Hematopoietic multipotent progenitor cell (in vitro differentiated cells): ENCODE measurements around the gene ATMIN.

- CAGE, long polyA plus RNA, result no peak
Measured at GRCh38 chr16:80552282-80552592, 11.4 kb downstream of the DYNLRB2 start.

- CAGE, long polyA plus RNA, result no peak
Measured at GRCh38 chr16:80932752-80933398, 73.8 kb downstream of the CMC2 start.

DNA sequence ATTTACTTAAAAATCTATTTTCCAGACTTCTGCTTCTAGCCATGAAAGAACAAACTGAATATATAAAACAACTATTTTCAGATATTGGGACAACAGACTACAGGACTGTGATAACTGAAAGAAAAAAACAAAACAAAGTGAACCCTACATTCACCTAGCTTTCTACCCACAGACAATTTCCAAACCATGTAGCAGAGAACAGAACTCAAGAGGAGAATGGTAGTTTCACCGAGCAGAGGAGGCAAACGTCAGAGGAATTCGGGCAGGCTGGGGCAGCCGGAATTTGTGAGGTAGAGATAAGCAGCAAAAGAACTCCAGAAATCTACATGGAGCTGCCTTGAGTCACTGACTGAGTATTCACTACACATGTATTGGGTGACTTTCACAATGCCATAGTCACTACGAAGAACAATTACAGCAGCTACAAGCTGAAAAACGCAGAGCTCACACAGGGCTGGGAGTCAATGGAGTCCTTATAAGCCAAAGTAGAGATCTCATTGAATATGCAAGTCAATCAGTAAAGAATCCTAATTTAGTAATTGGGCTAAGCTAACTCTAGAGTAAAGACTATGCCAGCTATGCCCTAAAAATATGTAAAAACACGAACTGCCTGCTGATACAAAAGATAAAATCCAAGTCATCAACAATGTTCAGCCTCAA is 13.4 kb downstream of the CMC2 start:
- CAGE, long polyA plus RNA, result no peak

DNA sequence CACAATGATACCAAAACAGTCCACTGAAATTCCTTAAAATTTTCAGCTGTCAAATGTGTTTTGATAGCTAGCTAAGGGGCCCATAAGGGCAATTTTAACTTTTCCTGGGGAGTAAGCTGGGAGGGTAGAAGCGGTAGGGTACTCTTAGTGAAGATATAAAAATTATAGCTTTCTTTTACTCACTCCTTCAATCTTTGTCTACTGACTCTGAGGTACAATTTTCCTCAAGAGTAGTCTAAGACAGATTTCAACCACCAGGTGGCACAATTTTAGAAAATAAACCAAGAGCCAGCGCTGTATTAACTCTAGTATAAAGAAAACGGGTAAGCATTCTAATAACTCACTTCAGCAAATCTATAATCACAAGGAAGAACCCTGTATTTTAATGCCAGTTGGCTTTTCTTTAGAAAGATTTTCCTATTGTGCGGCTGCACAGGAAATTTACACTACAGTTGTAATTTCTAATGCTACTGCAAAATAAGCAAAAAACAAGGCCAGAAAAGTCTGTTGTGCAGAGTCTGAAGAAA is 2.1 kb downstream of the CMC2 start:
- CAGE, long polyA plus RNA, result no peak

- CAGE, long polyA plus RNA, result no peak
Measured at GRCh38 chr16:81035311-81036019, at the start of gene ATMIN. TSS of gene ATMIN (plus strand) at chr16:81035842.

- CAGE, long polyA plus RNA, result no peak
Measured at GRCh38 chr16:81237242-81237671, 1.2 kb upstream of the BCO1 start.

DNA sequence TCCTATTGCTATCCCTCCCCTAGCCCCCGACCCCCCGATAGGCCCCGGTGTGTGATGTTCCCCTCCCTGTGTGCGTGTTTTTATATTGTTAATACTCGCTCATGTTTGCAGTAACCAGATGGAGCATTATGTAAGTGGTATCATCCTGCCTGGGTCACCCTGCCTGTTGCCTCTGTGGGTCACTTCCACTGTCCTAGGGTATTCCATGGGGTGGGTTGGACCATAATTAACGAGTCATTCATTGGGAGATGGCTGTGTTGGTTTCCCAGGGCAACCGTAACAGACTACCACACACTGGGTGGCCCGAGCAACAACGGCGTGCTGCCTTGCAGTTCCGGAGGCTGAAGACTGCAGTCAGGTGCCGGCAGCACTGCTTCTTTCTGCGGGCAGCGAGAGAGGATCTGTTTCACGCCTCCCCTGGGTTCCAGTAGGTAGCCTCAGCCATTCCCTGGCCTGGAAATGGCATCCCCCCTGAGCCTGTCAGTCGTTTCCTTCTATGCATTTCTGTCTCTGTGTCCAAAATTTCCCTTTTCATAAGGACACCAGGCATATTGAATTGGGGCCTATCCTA is 28.9 kb upstream of the CMIP start:
- CAGE, long polyA plus RNA, result no peak

- CAGE, long polyA plus RNA, result no peak
Measured at GRCh38 chr16:81431770-81432516, 12.7 kb upstream of the CMIP start.

DNA sequence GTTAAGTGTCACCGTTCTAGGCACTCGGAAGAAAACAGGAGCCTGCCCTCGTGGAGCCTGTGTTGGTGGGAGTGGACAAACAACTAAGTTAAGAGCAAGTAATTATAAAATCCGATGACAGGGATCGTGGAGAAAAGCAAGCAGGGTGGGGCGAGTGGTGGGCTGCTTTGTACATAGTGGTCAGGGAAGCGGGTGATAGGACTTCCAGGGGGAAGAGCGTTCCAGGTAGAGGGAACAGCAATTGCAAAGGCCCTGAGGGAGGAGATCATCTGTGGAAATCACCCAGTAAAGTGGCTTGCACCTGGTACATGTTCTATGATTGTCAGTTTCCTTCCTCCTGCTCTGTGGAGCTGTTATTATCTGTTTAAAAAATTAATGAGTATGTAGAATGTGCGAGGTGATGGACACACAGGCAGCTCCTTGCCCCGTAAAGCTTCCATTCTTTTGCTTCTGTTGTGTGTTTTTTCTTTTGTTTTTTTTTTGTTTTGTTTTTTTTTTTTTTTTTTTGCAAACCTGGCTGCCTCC is 7.9 kb downstream of the CMIP start:
- CAGE, long polyA plus RNA, result no peak

DNA sequence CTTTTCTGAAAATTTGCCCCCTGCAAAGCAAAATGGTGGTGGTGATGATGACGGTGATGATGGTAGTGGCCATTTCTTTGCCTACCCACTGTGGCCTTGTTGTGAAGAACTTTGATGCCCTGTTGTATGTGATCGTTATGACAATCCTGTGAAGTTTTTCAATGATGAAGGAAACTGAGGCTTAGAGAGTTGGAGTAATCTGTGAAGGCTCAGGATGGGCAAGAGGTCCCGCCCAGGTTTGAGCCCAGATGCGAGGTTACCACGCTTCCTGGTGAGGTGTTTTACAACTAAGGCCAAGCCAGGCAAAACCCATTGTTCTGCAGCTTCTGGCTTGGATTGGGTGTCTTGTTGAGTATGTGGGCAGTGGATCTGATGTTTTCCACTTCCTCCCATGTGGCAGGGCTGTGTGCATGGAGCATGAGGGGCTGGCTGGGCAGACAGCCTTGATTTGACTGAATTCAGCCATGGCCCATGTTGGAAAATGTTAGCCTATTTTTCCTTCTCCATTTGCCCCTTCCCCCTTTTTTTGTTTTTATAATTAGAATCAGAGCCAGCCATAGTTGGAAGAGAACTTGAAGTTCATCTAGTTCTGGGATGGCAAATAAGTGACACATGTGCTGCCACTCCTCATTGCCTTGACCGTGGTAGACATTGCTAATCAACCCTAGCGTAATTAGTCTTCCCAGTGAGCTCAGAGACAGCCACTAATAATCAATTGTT is 16.3 kb downstream of the CMIP start:
- CAGE, long polyA plus RNA, result no peak

DNA sequence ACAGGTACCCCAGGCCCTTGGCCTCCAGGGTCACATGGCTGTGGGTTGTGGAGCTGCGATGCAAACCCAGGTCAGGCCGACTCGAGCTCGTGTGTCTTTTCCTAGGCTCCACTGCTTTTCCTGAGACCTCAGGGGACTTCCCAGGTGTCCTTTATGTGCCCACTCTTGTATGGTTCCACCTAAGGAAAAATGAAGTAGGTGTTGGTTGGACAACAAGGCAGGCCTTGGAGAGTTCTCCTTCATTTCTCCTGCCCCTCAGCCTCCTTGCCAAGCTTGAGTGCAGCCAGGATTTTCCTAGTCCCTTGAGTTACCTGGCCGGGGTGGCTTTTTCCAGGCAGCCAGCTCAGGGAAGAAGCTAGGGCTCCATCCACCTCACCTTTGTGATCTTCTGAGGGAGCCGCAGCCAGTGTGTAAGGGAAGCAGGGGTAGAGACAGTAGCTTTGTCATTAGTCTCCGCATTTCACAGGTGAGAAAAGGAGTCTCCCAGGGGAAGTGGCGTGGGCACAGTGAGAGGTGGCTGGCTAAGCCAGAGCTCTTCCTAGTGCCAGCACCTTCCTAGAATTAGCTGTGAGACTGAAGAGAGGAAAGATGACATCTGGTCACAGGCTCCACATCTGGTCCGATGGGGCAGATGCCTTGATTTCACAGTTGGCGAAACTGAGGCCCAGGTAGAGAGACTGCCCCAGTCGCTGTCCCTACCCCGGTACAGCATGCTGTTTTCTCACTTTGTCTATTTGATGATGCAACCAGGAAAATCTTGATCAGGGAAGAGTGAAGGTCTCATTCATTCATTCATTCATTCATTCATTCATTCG is 19.3 kb downstream of the CMIP start:
- CAGE, long polyA plus RNA, result no peak

- CAGE, long polyA plus RNA, result no peak
Measured at GRCh38 chr16:81468030-81468763, 23.6 kb downstream of the CMIP start.

GRCh38 chr16:81481055-81481877 is 36.7 kb downstream of the CMIP start:
- CAGE, long polyA plus RNA, result no peak

DNA sequence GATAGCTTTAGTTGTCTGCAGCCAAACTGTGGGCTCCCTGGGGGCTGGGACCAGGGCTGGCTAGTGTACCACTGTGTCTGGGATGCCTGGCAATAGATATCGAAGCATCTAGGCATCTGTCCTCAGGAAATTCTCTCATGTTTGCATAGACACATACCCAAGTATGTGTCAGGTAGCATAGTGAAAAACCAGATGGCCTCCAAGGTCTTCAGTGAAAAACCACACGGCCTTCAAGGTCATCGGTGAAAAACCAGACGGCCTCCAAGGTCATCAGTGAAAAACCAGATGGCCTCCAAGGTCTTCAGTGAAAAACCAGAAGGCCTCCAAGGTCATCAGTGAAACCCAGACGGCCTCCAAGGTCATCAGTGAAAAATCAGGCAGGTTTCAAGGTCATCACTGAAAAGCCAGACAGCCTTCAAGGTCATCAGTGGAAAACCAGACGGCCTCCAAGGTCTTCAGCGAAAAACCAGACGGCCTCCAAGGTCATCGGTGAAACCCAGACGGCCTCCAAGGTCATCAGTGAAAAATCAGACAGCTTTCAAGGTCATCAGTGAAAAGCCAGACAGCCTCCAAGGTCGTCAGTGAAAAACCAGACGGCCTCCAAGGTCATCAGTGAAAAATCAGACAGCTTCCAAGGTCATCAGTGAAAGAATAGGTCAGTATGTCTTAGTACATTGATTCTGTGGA is 72.2 kb downstream of the CMIP start:
- CAGE, long polyA plus RNA, result no peak

DNA sequence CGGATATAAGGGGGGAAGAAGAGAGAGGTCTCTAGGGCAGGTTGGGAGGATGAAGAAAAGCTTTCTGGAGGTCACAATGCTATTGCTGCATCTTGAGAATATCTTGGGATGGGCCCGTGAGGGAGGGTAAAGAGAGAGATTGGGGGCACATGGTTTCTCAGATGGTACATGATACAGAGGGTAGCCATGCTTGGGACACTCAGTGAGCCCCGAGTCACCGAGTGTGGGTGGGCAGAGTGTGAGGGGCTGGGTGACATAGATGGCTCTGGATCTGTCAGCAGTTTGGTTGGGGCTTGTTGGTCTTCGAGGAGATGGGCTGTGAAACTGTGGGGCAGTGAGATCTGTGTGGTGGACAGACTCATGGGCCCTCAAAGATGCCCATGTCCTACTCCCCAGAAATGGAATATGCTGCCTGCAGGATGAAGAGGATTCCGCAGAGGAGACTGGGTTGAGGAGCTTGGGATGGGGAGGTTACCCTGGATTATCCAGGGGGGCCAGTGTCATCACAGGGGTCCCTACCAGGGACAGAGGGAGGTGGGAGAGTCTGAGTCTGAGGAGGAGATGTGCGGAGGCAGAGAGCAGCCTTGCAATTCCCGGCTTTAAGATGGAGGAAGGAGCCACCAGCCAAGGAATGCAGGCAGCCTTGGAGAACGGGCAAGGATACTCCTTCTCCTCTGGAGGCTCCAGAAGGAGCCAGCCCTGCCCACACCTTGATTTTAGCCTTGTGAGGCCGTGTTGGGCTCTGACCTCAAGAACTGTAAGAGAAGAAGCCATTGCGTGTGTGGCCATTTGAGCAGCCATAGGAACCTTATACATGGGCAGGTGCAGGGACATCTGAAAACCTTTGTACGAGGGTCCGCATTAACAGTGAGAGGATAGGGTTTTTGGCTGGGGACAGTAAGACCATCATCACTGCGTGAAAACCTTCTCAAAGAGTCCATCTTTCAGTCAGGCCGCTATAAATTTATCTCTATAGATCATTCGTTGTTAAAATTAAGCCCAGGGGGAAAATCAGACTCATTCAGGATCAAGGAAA is 84.9 kb downstream of the CMIP start:
- CAGE, long polyA plus RNA, result no peak

DNA sequence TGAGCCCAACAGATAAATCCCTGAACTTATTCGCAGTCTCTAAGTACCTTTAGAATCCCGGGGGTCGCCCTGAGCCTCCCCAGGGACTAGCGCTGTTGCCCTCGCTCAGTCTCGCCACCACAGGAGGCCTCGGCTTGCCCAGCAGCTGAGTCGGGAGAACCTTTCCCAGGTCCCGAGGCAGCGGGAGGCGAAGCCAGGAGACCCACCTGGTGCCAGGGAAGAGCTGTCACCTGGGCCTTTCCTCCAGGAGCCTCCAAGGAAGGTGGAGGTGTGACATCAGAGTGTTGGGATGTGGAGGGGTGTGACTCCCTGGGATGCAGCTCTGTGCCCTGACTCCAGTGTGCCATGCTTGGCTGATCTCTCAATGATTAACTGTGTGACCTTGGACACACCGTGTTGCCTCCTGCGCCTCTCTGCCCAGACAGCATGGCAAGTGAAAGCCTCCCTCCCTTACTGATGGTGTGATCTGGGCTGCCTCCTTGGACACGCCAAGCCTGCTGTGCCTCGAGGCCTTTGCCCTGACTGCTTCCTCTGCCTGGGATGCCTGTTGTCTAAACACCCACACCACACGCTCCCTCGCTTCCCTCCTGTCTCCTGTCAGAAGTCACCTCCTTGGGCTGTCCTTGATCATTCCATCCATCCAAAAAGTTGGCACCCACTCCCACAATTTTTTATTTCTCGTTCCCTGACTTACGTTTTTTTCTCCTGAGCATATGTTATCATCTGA is 88.0 kb downstream of the CMIP start:
- CAGE, long polyA plus RNA, result no peak

DNA sequence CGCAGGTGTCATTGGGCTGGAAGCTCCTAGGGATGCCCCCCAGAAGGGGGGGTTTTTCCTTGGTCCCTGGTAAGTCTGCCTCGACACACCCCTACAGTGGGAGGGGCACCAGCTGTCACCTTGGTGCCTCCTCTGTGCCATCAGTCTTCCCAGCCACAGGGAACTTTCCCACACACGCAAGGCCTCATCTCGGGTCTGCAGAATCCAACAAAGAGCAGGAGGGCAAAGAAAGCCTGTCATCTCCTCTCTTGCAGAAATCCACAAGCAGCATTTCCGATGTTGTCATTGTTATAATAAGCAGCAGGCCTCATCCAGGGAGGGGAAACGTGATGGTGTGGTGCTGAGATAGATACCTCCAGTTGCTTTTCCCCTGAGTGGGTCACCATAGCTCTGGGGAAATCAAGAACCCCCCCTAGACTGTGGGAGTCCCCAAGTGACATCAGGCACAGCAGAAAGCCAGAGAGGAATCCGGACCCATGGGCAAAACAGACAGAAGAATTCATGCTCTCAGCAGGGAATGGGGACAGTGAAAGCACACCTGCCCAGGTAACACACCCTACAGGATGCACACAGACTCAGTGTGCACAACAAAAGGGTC is 110.4 kb downstream of the CMIP start:
- CAGE, long polyA plus RNA, result no peak

- CAGE, long polyA plus RNA, result no peak
Measured at GRCh38 chr16:81583385-81583914, 138.8 kb downstream of the CMIP start.

- CAGE, long polyA plus RNA, result no peak
Measured at GRCh38 chr16:81589853-81590212, 145.2 kb downstream of the CMIP start.

- CAGE, long polyA plus RNA, result start-site peak on the minus strand at chr16:81686453-81686510, 7 reads
Measured at GRCh38 chr16:81686414-81686675, 92.7 kb upstream of the PLCG2 start.